Thoracic aorta (tissue), 1 donor: ENCODE data around the gene FRMD4B.

GRCh38 chr3:67378945-67379859 is 275.2 kb downstream of the SUCLG2 start:
- RAMPAGE, long total RNA = no peak

- RAMPAGE, long total RNA = no peak
These were observed 56.0 kb upstream of the TAFA1 start for GRCh38 chr3:67947975-67948566.

DNA sequence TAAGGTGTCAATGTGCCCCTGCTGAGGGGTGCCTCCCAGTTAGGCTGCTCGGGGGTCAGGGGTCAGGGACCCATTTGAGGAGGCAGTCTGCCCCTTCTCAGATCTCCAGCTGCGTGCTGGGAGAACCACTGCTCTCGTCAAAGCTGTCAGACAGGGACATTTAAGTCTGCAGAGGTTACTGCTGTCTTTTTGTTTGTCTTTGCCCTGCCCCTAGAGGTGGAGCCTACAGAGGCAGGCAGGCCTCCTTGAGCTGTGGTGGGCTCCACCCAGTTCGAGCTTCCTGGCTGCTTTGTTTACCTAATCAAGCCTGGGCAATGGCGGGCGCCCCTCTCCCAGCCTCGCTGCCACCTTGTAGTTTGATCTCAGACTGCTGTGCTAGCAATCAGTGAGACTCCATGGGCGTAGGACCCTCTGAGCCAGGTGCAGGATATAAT is 77.5 kb downstream of the TAFA1 start:
- RAMPAGE, long total RNA = no peak

- RAMPAGE, long total RNA = no peak
These were observed 417.3 kb downstream of the TAFA4 start for GRCh38 chr3:68515136-68515401.

GRCh38 chr3:69079767-69080172 is 395 bp downstream of the UBA3 start:
- RAMPAGE, long total RNA = no peak

GRCh38 chr3:69178935-69179775 is 56.8 kb upstream of the LMOD3 start:
- RAMPAGE, long total RNA = no peak

GRCh38 chr3:69180782-69181658 is 58.6 kb upstream of the LMOD3 start:
- RAMPAGE, long total RNA = no peak

GRCh38 chr3:69353126-69354182 is 32.4 kb downstream of the FRMD4B start:
- RAMPAGE, long total RNA = no peak

DNA sequence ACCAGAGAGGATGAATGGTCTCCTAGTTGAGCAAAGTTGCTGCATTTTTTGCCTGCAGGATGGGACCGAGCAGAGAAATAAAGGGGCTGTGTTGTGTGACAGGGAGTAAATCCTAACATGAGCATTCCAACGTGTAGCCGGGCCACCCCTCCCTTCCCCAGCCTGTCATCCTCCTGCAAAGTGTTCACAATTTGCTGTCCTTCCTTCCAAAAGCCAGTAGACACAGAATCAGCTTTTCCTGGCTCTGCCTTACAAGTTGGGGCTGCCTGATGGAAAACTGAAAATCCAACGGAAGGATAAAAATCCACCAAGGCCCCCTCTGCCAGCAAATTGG is 819 bp downstream of the FRMD4B start:
- RAMPAGE, long total RNA = no peak

DNA sequence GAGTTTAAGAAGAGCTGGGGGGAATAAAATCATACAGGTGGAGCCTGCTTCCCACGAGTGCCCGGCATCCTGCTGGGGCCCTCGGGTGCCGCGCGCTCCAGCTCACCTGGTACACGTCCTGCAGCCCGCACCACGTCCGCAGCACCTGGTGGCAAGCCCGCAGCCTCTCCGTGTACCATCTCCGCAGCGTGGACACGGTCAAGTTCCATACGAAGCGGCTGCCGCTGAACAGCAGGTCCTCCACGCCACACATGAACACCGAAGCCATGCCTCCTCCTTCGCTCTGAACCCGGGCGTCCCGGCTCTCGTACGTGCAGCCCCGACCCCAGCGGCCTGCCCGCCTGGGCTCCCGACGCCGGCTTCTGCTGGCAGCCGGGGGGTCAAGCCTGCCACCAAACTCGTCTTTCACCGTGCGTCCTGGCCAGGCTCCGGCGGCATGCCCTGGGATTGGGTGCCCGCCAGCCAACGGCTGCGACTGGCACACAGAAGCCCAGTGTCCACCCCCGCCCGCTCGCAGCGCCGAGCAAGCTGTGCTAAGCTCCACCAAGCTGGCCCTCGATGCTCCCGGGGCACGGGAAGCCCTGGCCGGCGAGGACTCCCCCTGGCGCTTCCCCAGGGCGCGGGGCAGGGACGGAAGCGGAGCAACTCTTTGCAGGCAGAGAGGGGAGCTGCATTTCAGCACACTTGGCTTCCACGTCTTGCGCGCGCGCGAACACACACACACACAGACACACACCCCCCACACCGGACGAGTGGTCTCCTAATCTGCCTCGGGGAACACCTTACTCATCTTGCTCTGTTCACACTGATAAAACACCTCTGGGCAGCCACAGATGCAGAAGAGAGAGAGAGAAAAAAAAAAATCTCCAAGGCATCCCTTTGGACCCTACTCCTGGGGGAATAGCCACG is at the start of gene FRMD4B:
Gene FRMD4B (minus strand): TSS at position 367 of the 909 bp plus-strand sequence.
- RAMPAGE, long total RNA = no peak

DNA sequence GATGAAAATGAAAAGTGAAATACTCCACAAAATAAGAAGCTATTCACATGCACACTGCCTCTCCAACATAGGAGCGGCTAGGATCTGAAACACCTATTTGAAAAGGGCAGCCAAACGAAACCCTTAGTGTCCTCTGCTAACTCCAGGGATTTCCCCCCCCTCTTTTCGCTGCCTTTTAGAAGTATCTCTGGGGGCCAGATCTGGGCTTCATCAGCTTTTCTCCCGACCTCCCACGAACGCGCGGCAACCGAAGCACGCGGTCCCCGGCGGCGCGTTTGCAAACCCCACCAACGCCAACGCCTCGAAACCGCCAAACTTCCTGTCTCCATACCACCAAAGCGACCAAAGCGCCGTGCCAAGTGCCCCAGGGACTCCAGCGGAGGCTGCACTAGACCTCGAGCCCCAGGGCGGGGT is 155.8 kb upstream of the FRMD4B start:
- RAMPAGE, long total RNA = no peak

DNA sequence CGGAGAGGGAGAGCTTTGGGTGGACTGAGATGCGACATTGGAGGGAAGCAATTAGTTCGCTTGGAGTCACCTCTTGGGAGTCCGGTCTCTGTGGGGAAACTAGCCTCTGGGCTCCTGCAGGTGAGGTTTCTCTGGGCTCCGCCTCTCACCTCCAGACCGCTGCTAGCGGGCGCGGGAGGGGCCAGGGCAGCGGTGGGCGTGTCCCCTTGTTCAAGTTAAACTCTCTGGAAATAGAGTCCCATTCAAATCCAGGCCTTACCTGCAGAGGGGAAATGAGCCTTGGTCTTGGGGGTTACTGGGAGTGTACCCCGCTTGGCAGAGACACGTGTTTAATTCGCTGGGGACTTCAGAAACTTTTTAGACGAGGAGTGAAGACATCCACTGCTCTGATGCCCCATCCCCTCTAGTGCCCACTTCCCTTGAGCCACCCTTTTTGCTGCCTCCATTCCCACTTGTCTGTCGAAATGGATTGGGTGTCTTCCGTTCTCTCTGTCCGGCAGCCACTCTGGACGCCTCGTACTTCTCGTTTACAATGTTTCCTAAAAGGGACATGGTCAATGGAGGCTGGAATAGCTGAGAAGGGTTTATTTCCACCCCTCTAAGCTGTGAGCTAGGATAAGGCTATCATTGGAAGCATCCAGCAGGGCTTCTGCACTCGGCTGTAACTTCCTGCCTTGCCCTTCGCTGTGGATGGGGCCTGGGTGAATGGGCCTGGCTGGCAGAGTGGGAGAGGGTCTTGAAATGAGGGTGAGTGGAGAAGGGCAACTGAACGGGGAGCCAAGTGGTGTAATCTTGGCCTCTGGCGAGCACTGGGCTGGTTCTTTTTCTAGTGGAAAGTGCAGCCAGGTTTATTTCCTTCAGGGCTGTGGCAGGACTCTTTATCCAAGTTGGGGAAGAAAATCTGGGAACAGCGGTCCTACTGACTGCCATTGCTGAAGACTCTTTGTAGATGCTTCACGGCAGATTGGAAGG is 1.1 kb downstream of the MITF start:
- RAMPAGE, long total RNA = no peak

DNA sequence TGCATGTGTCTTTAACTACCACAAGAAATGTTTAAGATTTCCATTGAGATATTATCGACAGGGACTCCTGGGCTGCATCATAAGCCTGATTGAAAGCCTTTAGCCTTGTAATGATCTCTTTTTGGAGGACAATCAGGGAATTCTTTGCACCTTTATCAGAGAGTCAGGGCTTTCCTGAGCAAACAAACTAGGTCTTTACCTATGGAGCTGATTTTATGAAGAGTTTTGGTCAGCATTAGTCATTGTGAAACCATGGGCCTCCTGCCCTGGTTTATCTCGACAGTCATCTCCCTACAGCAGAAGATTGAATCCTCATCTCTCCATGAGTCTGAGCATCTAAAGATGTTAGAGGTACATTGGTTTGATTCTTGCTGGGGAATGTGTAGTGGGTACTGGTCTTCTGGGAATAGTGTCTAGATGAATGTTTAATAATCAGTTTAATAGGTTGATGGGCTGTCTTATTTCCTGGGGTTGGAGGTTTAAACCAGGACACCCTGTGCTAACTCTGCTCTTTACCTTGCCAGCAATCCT is 23.2 kb downstream of the MITF start:
- RAMPAGE, long total RNA = no peak

- RAMPAGE, long total RNA = no peak
These were observed 602.5 kb downstream of the FOXP1 start for GRCh38 chr3:70980946-70981503.

- RAMPAGE, long total RNA = no peak
These were observed 535.6 kb downstream of the FOXP1 start for GRCh38 chr3:71047996-71048299.

DNA sequence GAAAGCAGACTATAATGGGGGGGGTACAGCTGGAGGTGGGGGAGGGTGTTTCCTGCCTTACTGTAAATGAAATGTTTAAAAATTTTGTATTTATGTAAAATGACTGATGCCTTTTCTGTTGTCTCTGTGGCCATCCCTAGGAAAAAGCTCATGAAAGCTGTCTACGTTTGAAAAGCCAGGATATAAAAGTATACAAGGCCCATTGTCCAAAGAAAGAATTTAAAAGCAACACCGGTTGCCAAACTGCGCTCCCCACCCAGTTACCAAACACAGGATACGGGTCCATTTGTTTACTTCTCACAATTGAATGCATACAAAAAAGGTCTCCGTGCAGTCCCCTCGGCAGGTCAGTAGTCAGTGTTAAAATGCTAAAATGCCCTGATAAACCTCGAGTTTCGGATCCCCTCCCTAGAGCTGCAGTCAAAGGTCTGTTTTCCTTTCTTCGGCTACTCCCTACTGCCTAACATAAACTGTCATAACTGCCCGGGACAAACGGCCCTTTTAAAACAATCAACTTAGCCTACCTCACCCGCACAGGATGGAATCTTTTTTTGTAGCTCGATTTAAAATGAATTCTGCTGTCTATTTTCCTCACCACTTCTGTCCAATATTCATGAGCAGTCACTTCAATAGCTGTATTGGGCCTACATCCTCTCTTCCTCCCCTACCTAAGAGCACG is 534.6 kb downstream of the FOXP1 start:
- RAMPAGE, long total RNA = no peak

- RAMPAGE, long total RNA = start-site peak on the minus strand at chr3:71130555-71130588, 149 reads; start-site peak on the minus strand at chr3:71130906-71130956, 75 reads
These were observed 452.8 kb downstream of the FOXP1 start for GRCh38 chr3:71130411-71131434.

DNA sequence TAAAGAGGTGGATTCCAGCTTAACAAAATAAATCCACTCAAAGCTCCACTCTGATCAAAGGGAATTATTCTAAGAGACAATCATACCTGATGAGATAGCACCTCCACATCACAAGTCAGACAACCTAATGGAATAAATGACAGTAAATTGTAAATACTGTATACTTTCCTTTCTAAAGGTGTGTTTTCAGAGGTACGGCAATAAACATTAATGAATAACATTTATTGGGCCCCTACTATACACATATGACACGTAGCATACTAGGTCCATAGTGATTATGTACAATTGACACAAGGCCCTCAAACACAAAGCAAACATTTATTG is 429.9 kb downstream of the FOXP1 start:
- RAMPAGE, long total RNA = no peak

GRCh38 chr3:71210180-71211025 is 373.1 kb downstream of the FOXP1 start:
- RAMPAGE, long total RNA = no peak

- RAMPAGE, long total RNA = no peak
These were observed 337.5 kb downstream of the FOXP1 start for GRCh38 chr3:71245852-71246580.